Sternocleidomastoid (tissue), 1 donor: ENCODE results near the gene KISS1.

DNA sequence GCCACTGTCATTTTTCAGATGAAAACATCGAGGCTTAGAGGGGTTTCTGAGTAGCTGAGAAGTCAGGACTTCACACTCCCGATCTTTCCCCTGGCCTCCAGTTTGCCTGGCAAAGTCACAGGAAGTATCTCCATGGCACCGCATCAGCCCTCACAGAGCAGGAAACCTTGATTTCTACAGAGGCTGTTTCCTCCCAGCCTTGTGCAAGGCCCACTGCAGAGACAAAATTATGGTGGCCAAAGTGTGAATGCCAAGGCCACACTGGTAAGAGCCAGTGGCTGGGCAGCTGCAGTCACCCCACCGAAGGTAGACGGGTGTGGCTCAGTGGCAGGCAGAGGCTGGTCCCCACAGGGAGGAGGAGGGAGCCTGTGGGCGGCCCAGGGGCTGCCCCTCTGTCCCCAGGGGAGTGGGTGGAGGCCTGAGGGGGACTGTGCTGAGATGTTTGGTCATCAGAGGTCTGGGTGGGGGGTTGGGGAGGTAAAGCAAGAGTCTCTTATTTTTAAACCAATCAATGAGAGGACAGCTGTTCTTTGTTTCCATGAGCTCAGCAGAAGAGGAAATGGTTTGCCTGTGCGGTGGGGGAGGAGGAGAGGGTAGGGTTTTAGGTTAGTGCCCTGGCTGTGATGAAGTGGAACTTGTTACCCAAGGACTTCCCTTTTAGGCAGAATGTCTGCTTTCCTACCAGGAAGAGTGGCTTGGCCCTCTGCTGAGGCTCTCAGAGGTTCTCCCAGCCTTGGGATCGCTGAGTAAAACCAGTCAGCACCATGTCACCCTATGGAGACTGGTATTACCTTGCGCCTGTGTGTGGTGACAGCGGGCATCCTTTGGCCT lies 18.1 kb upstream of the BTG2 start:
- PRO-cap: bidirectional peak, plus-strand start at position 687 of the sequence, minus-strand start at position 430 of the sequence

- PRO-cap: unidirectional peak, plus-strand start at chr1:203320737
Measured at GRCh38 chr1:203320268-203321383, 15.3 kb downstream of the BTG2 start.

- PRO-cap: no peak
Measured at GRCh38 chr1:203464884-203465674, 10.5 kb upstream of the PRELP start.

GRCh38 chr1:203558093-203558848 lies 64.3 kb downstream of the OPTC start:
- PRO-cap: no peak

- PRO-cap: no peak
Measured at GRCh38 chr1:203583905-203584587, 42.6 kb upstream of the ATP2B4 start.

DNA sequence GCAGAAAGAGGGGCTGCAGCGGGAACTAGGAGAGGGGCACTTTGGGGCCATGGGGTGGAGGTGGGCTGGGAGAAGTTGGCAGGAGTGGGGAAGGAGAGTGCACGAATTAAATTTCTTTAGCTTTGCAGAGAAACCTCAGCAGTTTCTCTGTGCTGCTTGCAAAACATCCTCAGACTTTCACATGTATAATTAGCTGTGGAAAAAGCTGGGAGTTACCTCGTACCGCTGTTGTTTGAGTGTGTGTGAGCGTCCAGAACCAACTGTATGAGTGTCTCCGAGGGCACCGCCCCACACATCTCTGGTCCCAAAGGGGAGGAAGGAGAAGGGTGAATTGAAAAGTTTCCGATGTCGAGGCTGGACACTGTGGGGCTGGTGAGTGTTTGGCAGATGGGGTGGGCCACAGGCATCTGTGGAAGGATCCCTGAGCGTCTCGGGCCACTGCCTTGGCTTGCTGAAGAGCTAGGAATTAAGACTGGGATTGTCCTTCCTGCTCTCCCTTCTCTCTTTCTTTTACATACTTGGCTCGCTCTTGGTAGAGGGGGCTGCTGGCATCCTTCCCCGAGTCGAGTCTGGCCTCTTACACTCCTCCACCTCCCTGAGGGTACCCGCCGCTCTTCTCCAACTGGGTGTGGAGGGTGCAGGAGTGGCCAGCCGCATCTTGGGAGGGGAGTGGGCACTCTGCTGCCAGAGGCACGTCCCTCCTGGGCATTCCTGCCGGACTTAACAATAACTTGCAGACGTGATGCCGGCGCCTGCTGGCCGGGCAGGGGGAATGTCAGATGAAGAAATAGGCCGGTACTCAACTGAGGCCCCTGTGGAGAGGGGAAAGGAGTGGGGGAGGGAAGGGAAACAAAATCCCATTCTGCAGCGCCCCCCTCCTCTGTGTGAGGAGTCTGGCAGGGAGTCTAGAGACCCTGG lies 1.3 kb downstream of the ATP2B4 start:
- PRO-cap: bidirectional peak, plus-strand start at position 228 of the sequence, minus-strand start at position 234 of the sequence; bidirectional peak, plus-strand start at position 334 of the sequence, minus-strand start at position 262 of the sequence; bidirectional peak, plus-strand start at position 708 of the sequence, minus-strand start at position 713 of the sequence; bidirectional peak, plus-strand start outside the sequence, minus-strand start at position 886 of the sequence

- PRO-cap: no peak
Measured at GRCh38 chr1:203699379-203699876, 65.6 kb upstream of the LAX1 start.

DNA sequence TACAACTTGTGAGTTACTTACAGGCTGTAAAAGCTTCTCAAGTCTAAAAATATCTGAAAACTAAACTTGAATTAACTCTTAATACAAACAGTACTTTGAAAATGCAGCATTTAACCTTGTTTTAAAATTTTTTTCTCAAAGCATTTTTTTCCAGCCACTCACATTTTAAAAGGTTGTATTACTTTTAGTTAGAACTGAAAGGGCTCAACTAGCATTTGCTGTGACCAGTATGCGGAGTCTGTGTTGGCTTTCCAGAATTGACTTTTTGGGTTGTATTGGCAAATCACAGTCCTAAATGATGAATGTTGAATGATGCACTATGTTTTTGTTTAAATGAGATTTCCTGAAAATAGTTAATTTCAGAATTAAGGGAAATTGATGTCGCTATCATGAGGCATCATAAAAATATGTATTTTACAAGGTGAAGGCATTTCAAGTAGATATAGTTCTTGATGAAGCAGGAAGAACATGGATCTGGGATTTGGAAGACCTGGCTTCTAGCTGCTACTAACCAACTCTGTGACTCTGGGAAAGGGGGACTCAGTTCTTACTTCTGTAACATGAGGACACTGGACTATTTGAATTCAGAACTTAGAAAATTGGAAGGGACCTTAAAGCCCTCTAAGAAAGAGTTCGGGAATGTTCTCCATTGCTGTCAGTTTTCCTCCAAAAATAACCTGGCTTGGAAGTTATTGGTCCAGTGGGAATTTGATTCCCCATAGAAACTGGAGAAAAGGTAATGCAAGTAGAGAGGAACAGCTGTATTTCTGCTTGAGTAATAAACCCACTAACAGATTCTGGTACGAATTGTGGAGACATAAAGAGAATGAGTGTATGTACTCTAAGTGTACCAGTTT lies 1.5 kb downstream of the ZBED6 start:
- PRO-cap: no peak

DNA sequence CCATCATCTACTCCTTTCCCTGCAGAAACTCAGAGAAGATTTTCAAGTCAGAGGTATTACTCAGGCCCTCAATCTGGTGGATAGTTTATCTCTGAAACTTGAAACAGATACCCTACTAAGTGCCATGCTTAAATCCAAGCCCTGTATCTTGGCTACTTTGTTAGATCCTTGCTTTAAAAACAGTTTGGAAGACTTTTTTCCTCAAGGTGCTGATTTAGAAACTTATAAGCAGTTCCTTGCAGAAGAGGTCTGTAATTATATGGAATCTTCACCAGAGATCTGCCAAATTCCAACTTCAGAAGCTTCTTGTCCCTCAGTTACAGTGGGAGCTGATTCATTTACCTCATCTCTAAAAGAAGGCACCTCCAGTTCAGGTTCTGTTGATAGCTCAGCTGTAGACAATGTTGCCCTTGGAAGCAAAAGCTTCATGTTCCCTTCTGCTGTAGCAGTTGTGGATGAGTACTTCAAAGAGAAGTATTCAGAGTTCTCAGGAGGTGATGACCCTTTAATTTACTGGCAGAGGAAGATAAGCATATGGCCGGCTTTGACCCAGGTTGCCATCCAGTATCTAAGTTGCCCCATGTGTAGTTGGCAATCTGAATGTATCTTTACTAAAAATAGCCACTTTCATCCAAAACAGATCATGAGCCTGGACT lies 4.4 kb downstream of the ZBED6 start:
- PRO-cap: no peak

GRCh38 chr1:204196368-204196706 lies at the start of gene KISS1:
Gene KISS1, minus strand, starts transcription at chr1:204196491.
- PRO-cap: no peak

- PRO-cap: no peak
Measured at GRCh38 chr1:204285690-204286399, 72.1 kb upstream of the GOLT1A start.

GRCh38 chr1:204337575-204338256 lies 22.0 kb downstream of the PLEKHA6 start:
- PRO-cap: no peak

- PRO-cap: no peak
Measured at GRCh38 chr1:204342900-204343099, 16.9 kb downstream of the PLEKHA6 start.

DNA sequence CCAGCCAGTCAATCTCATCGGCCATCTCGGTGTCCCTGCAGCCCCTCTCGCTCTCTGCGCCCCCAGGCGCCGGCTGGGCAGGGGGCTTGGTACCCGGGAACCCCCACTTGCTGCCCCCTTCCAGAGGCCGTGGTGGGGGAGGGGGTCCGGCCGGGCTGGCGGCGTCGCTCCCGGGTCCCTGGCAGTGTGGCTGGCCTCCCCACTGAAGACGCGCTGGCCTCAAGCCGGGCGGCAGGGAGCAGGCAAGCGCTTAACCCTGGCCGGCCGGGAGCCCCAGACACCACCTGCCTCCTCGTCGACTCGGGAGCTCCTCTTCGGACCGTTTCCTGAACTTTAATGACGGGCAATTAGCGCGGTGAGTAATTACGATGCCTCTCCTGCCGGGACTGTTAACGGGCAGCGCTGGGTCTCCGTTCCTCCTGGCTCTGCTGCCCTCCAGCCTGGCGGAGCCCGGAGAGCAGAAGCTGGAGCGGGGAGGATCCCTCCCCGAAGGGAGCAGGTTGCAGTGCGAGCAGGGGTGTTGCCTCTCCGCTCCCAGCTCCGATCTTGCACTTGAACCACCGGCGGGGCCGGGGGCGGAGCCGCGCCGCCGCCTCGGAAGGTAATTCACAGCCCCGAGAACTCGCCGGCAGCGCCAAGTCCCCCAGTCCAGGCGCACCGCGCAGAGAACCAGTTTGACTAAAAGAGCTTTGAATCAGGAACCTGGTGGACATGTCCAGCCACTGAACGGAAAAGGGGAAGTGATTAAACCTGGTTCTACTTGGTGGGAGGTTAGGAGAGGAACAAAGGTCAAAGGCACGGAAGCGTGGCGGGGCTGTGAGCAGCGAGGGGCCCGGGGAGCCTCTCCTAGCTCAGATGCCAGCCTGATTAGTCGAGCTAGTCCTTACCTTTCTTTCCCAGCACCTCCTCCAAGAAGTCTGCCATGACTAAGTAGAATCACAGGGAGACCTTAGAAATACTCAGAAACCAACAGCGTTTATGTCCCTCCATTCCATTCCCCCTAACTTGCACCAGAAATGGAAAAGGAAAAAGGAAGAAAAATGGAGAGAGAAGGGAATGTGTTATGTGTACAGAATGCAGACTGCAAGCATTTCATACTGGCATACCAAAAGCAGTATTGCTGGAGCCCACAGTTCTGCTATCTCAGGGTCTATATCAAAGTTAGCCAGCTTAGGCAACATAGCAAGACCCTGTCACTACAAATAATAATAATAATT lies 18.3 kb upstream of the PLEKHA6 start:
- PRO-cap: unidirectional peak, minus-strand start at position 676 of the sequence

DNA sequence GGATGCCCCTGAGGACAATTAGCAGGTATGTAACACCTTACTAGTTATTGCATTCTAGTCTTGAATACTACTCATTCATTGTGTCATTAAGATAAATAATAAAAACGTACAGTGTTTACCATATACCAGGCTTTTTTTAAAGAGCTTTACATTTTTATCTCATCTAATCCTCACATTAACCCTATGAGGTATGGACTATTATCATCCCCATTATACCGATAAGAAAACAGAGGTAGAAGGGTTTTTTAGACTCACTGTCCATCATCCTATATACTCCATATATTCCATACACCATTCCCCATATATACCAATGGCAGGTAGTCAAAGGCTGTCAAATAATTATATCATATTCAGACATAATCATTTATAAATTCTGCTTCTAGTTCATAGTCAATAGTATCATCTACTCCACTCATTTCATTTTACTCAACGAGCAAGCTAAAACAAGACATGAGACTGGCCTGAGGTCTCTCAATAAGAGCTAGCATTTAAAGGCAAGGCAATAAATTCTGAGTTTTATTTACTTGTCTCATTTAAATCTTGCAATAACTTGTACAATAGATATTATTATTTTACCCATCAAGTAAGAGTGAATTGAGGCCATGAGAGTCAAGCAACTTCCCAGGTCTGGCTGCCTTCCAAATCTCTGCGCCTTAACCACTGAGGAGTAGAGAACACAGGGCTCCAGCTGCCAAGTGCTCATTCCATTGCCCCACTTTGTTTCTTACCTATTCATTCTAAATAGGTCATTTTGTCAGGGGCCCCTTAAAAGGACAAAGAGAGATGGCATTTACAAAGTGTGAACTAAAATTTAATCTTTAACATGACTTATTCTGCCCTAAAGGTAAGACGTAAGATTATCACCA lies 3.8 kb downstream of the PPP1R15B start:
- PRO-cap: no peak

DNA sequence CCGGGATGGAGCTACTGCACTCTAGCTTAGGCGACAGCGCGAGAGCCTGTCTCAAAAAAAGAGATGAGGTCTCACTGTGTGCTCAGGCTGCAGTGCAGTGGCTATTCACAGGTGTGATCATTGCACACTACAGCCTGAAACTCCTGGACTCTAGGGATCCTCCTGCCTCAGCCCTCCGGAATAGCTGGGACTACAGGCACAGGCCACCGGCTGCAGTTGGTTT lies 1.8 kb downstream of the MDM4 start:
- PRO-cap: no peak

DNA sequence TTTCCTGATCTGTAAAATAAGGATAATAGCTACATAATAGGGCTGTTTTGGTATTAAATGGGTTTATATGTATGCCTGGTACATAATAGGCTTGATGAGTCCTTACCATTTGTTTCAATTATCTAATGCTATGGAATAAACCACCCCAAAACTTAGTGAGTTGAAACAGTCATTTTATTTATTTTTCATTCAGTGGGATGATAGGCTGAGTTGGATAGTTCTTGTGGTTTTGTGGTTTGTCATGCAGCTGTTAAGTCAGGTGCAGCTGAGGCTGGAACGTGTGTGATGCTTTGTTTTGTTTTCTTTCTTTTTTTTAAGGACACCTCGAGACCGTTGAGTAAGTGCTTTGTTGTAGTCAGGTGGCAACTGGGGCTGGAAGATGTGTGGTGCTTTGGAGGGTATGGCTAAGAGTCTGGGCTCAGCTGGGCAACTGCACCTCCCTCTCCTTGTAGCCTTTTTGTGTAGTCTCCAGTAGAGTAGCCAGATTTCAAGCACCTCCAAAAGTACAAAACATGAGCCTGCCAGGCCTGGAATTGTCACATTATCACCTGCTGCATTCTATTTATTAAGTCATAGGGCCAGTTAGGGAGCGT lies 5.0 kb downstream of the MDM4 start:
- PRO-cap: no peak

DNA sequence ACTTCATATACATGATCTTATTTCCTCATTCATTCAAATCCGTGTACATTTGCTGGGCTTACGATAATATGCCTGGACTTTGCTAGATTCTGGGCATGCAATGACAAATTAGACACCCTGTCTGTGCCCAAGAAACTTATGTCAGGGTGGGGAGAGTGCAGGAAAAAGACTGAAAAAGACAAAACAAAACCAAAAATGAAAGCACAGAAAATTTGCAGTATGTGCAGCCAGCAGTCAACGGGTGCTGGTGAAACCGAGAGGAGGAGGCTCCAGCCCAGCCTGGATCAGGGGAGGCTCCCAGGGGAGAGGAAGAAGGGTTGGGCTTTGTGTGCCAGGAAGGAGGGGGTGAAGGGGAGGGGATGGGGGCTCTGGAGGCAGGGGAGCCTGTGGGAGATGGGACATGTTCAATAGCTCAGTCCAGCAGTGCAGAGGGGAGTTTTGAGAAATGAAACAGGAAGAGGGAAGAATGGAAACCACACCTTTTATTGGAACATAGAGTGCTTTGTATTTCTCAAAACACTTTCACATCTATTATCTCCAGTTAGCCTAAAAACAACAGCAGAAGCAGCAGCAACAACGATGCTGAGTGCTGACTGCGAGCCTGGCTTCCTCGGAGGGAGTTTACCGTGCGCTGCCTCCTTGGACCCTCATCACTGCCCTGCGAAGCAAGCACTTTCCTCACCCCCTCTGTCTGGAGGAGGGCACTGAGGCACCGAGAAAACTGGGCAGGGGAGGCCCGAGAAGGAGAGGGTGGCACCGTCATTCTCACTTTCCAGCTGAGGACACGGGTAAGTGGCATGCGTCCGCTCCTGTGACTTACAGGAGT lies 62.7 kb downstream of the MDM4 start:
- PRO-cap: no peak

DNA sequence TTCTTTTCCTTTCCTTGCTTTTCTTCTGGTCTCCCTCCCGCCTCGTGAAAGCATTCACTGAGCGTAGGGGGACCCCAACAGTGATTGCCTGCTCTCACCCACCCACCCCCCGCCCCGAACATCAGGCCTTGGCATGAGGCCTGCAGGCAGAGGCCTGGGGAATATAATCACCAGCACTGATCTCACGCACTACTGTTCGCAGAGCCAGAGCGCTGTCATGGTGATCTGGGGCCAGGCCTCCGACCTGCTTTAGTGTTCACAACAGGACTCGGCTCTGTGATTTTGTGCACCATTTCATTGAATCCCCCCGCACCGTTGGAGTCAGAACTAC lies 47.6 kb downstream of the LRRN2 start:
- PRO-cap: no peak

DNA sequence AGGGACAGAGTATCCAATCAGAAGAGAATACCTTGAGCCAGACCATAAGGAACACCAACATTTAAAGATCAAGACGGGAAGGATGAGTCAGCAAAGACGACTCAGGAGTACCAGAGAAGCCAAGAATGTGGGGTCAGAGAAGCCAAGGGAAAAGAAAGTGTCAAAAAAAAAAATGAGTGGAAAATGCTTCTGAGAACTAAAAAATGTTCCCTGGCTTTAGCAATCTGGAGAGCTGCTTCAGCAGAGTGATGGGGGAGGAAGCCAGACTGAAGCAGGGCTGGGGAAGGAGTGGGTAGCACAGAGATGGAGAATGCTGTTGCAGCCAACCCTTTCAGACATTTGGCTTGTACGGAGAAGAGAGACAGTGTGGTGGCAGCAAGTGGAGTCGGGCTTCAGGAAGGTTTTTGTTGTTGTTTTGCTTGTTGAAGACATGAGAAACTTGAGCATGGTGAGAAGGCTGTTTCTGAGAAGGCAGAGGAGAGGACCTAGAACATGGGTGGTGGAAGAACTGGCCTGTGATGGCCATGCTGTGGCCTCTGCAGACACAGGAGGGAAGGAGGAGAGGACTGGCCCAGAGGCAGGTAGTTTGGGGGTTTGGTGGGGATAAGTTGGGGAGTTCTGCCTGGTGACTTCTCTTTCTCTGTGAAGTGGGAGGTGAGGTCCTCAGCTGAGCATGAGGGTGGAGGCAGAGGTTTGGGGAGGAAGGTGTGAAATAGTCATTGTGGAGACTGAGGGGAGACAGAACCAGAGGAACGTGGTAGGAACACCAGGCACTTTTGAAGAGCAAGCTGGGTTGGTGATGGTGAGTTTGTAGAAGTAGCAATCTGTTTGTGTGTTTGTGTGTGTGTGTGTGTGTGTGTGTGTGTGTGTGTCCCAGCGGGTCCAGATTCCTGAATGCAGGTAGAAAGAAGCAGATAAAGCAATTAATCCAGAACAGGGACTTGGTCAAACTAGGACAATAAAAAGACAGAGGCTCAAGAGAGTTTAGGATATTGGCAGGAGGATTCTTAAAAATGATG lies 14.7 kb downstream of the LRRN2 start:
- PRO-cap: no peak